Monocyte (primary cell): Measurements from ENCODE around the gene ABITRAM.

DNA sequence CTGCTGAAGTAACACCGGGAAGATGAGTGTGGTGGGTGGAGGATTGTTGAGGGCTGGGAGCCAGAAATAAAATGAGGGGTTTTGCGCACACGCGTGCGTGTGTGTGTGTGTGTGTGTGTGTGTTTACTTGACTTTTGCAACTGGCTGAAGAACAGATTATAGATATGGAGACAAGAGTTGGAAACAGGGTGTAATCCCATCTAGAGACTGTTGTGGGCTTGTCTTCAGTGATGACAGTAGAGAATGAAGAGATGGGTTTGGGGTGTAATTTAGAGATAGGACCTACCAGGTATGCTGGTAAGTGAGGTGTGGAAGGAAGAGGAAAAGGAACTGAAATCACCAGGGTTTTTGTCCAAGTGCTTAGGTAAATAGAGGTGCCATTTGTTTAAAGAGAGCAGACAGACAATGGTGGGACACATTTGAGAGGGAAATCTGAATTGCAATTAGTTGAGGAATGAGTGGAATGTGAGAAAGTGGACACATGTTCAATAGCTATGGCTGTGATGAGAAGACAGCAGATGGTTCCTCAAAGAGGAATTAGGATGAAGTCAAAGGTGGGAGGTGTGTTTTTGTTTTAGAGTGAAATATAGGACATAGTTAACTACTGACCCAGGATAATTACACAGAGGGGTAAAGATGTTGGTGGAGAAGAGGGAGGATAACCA is 34.1 kb downstream of the RAD23B start:
- PRO-cap, 2 experiments, result no peak in any of the 2 experiments

- PRO-cap, 2 experiments, result no peak in any of the 2 experiments
Measured at GRCh38 chr9:107329700-107329984, 46.6 kb downstream of the RAD23B start.

DNA sequence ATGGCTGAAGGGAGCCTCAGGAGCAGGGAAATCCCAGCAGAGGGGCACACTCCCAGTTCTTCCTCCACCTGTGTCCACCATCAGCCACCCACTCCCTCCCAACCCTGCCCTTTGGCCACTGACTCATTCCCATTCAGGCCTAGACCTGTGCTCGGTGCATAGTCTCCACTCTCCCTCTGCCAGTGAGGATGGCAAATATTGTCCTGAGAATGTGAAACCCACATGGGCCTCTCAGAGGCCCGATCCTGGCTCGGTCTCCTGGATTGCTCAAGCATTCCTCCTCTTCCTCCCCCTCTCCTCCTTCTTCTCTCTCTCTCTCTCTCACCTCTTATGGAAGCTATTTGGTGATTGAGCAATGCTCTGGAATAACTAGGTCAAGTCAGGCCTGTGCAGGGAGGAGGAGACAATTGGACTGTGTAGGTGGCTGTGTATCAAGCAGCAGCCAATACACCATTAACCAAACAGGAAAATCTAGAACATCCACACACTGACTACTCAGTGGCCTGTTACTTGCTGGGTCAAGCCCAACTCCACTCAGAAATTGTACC is 99.9 kb downstream of the KLF4 start:
- PRO-cap, 2 experiments, result no peak in any of the 2 experiments

- PRO-cap, 2 experiments, result peak in 2 of 2 experiments; most common plus-strand start chr9:107548635 (in 1); most common minus-strand start chr9:107548457 (in 2)
Measured at GRCh38 chr9:107548193-107549048, 58.9 kb upstream of the KLF4 start.

- PRO-cap, 2 experiments, result peak in 2 of 2 experiments; most common plus-strand start chr9:107638666 (in 1); most common minus-strand start chr9:107638642 (in 1)
Measured at GRCh38 chr9:107638577-107639411, 149.2 kb upstream of the KLF4 start.

- PRO-cap, 2 experiments, result peak in 2 of 2 experiments; most common plus-strand start chr9:107755612 (in 1)
Measured at GRCh38 chr9:107755173-107755835, 265.7 kb upstream of the KLF4 start.

DNA sequence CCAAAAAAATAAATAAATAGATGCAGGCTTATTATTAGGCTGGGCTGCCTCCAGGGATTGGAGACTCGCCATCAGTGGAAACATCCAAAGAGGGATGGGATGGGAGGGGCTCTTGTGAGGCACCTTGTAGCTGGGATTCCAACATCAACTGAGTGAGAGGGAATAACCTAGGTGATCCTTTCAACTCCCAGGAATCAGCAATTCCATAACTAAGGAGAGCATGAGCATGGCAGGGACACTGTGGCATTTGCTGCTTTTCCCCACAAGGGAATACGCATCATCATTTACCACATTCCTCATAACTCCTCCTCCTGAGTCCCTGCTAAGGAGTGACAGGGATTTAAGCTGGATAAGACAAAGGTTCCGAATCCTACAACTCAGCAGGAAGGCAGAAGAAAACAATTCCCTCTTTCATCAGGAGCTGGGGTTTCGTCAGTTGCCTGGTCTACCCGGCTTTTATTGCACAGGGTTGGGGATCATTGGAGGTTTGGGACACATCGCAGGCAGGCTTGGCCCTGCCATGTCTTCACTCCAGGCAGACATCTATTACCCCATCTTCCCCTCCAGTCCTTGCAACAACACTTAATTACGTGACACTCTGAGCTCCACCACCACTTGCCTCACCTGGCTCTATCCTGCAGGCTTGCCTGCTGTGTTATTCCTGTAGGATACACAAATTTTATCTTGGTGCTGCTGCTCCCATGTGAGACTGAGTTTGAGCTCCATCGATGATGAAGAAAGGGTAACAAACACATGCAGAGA is 562.9 kb upstream of the KLF4 start:
- PRO-cap, 2 experiments, result no peak in any of the 2 experiments

GRCh38 chr9:108221911-108222170 is 633.9 kb downstream of the ACTL7B start:
- PRO-cap, 2 experiments, result no peak in any of the 2 experiments

DNA sequence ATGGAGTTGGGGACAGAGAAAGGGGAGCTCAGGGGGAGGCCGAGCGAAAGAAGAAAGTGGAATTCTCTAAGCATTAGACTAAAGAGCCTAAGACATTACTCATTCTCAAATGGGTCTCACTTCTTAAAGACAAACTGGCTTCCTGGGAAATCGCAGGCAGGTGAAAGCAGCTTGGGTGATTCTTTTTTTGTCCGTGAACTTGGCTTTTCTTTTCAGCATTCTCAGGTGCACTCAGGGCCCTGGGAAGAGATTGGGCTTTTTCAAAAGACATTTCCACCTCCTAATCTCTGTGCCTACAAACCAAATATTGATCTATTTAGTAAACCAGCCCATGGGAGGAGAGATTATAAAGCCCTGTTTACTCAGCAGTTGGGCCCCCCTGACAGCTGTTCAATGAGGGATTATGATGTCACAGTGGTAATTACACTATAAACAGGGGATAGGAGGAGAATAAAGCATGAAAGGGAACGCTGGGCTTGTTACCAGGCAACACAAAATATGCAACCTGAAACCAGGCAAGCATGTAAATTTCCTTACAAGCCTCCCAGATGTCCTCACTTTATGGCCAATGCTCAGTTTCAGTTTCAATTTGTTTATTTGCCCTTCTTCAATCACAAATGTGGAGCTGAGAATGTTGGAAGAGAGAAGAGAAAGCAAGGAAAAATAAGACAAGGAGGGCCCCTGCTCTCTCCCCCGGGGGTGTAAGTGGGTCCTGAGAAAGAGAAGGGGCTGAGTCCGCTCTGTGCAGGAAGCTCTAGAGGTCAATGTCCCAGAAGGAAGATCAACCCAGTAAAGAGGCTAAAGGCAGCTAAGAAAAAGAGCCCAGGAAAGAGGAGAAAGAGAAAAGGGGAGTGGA is 583.8 kb downstream of the ACTL7B start:
- PRO-cap, 2 experiments, result no peak in any of the 2 experiments

DNA sequence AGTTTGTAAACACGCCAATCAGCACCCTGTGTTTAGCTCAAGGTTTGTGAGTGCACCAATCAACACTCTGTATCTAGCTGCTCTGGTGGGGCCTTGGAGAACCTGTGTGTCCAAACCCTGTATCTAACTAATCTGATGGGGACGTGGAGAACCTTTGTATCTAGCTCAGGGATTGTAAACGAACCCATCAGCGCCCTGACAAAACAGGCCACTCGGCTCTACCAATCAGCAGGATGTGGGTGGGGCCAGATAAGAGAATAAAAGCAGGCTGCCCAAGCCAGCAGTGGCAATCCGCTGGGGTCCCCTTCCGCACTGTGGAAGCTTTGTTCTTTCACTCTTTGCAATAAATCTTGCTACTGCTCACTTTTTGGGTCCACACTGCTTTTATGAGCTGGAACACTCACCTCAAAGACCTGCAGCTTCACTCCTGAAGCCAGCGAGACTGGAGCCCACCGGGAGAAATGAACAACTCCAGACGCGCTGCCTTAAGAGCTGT is 461.6 kb downstream of the ACTL7B start:
- PRO-cap, 2 experiments, result no peak in any of the 2 experiments

GRCh38 chr9:108672464-108673021 is 183.2 kb downstream of the ACTL7B start:
- PRO-cap, 2 experiments, result no peak in any of the 2 experiments

DNA sequence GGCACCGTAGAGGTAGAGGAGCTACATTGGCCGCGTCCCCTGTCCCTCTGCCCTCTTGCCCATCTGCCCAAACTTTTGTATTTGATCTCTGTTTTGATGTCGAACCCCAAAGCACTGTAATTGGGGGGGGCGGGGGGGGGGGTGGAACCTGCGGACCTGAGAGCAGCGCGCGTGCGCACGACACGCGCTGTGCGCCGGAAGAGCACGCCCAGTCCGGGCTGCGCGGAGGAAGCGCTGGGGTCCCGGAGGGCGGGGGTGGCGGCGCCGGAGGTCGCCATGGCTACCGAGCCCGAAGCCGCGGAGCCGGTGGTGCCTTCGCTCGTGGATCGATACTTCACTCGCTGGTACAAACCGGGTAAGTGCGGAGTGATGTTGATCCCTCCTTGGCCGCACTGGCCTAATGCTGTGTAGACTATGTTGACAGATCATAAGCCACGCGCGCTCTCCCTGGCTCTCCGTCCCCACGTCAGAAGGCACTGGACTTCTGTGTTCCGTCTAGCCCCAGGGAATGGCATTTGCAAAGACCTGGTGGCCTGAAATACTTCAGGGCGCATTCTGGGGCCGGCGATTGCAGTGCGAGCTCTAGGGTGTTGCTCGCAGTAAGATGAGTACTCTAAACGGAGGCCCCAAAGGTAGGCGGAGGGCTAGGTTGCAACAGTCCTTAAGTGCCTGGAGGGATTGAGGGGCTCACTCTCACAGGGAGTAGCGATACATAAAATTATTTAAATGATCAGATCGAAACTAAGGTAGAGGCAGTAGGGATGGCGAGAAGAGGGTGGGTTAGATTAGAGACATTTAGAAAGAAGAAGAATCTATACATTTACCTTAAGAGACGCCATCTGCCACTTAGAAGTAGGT is at the start of gene ABITRAM:
ABITRAM (plus strand) TSS at position 190 of the 858 bp plus-strand sequence.
- PRO-cap, 2 experiments, result peak in 2 of 2 experiments; most common plus-strand start position 211 of the sequence (in 2); most common minus-strand start position 49 of the sequence (in 1)

- PRO-cap, 2 experiments, result no peak in any of the 2 experiments
Measured at GRCh38 chr9:109063807-109064895, 50.9 kb upstream of the CTNNAL1 start.

- PRO-cap, 2 experiments, result no peak in any of the 2 experiments
Measured at GRCh38 chr9:109078675-109079730, 40.7 kb downstream of the TMEM245 start.

DNA sequence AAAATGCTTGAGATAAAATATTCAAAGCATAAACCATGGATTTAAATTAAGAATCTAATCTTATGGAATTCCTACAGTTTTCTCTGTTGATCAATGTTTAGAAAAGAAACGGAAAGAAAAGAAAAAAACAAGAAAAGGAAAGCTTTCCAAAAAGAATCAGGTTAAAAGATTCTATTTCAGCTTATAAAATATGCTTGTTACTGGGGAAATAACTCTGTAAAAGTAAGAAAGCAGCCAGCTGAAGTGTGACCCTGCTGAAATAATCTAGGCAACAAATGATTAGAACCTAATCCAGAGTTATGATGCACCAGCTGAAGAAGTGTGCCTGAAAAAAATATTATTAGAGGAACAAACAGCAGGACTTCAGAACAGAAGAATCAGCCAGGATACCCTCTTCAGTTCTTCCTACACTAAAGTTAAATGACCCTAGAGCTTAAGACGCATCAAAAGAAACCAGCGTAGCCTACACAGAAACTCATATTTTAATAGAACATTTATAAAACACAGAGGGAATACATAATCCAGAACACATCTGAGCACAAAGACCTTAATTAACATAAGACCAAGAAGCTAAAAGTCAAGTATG is 10.8 kb downstream of the TMEM245 start:
- PRO-cap, 2 experiments, result no peak in any of the 2 experiments

- PRO-cap, 2 experiments, result no peak in any of the 2 experiments
Measured at GRCh38 chr9:109118887-109119794, 606 bp downstream of the TMEM245 start.

DNA sequence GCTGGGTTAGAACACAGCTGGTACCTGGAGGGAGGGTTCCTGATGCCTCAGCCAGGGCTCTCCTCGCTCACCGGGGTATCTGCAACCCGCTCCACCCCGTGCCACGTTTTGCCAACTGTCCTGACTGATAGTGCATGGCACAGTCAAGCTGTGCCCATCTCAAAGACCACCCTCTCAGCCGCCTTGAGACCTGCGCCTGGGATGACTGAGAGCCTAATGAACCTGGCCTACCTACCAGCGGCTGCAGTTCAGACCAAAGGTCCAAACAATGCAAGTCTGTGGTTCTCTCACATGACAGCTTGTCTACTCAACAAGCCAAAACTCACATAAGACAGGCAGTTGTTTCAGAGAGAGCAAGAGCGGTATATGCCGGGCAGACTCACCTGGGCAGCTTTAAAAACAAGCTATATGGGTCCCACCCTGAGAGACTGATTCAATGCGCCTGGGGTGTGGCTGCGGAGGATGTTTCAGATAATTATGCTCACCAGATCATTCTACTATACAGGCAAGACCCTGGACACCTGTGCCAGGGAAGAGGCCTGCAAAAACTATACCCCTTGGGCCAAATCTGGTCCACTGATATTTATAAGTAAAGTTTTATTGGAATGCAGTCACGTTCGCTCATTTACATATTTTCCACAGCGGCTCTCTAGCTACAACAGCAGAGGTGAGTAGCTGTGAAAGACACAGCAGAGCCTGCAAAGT is 70.5 kb downstream of the EPB41L4B start:
- PRO-cap, 2 experiments, result no peak in any of the 2 experiments

GRCh38 chr9:109304268-109304845 is 16.5 kb downstream of the EPB41L4B start:
- PRO-cap, 2 experiments, result no peak in any of the 2 experiments

DNA sequence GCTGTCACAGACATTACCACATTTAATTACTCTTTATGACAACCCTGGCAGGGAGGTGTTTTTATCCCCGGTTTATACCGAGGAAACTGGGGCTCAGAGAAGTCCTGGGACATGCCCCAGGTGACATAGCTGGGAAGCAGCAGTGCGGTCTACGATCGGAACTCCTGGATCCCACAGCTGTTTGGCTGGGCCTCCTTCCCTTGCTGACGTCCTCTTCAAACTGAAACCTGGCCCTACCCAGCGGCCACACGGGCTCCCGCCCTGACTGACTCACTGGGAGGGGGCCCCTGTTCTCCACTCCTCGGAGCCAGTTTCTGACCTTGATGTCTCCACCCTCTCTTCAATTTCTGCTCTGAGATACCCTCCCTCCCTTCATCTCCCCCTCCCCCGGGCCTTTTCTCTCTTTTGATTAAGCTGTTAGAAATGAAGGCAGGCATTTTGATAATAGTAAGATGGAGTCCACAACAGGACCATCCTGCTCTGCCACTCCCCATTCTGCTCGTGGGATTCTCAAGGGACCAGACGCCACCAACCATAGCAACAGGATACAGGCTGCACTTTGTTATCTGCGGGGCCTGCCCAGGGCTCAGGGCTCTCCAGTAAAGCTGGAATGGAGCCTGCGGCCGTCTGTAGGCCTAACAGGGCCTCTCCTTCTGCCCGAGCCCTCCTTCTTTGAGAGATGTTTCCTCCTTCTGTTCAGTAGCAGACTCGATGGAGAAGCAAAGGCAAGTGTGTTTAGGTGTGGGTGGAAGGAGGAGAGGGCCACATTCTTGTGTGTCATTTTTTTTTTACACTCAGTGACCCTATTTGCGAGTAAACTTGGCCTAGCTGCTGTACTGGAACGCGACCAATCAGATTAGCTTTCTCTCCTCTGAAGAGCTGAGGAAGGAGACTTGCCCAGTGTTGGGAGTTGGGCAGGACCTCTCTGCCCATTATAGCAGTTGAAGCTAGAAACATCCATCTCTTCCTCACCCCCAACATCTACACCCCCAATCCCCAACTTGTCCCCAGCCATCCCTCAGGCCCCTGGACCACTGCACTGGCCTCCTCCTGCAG is 8.7 kb upstream of the EPB41L4B start:
- PRO-cap, 2 experiments, result no peak in any of the 2 experiments

DNA sequence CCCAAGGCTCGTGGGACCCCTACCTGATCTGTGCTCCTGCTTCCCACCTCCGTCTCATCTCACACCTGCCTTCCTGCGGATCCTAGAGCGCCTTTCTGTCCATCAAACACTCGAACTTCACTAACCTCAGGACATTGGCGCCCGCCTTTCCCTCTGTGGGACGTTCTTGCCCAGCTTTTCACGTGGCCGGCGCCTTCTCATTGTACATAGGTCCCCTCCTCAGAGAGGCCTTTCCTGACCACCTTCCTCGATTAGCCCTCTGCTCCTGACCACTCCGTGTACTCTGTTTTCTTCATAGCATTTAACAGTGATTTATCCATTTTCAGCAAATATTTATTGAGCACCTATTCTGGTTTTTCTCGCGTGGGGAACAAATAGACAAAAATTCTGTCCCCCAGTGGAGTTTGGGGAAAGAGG is 625 bp upstream of the PTPN3 start:
- PRO-cap, 2 experiments, result no peak in any of the 2 experiments